Subcutaneous adipose tissue (tissue), 3 donors: ENCODE measurements around a stretch of chr22.

DNA sequence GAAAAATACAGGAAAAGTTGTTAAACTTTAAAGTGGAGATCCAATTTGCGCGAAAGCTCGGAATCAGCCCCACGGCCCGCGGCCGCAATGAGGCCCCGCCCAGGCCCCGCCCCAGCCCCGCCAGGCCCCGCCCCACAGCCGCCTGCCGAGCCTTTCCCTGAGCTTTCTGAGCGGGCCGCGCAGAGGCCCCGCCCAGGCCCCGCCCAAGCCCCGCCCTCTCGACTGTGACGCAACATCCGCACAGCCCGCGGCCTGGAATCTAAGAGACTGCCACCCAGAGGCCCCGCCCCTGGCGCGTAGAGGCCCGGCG, 58.6 kb upstream of the WNT7B start:
- PRO-cap, result unidirectional peak, minus-strand start at position 89 of the sequence
- RAMPAGE, long total RNA, 3 experiments, result no peak in any of the 3 experiments

DNA sequence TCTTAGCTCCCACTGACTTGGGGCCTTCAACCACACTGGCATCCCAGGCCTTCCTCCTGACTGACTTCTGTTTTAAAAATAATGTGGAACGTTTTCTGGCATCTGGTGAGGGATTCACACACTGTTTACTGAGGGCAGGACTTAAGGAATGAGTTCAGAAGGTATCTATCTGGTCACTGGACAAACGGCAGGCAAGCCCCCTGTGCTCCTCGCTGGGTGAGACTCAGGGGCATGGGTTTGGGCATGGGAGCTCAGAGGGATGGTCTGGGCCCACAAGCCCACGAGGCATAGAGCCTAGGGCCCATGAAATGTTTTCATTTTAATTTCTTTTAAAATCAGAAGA, 77.7 kb upstream of the WNT7B start:
- PRO-cap, result bidirectional peak, plus-strand start at position 179 of the sequence, minus-strand start at position 74 of the sequence
- RAMPAGE, long total RNA, 3 experiments, result no peak in any of the 3 experiments

DNA sequence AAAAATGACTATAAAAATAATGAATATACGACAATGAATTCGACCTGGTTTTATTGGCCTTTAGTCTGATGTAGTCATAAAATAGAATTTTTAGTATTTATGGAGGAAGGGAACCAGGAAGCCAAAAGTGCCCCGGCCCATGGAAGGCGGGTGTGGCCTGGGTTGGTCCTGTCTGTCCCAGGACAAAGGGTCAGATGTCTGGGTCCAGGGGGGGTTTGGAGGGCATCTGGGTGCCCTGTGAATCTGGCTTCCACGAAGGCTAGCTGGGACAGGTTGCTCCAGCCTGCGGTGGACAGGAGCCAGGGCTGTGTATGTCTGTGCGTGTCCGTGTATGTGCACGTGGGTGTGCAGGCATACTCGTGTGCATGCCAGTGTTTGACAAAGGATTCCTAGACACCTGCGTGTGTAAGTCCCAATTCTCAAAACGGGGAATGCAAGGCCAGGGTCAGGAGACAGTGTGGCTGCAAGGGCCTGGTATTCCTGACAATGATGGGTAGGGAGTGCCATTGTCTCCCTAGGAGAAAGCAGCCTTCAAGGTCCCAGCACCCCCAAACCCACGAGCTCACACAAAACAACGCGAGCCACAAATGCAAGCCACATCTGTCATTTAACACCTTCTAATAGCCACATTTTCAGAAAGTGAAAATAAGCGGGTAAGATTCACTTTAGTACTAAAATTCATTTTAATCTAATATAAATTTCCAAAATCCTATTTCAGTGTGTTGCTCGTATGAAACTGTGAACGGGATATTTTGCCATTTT, 78.3 kb upstream of the WNT7B start:
- PRO-cap, result no peak
- RAMPAGE, long total RNA, 3 experiments, result no peak in any of the 3 experiments

GRCh38 chr22:46055843-46056918, 79.2 kb upstream of the WNT7B start:
- PRO-cap, result bidirectional peak, plus-strand start at chr22:46056194, minus-strand start at chr22:46056041
- RAMPAGE, long total RNA, 3 experiments, result no peak in any of the 3 experiments

DNA sequence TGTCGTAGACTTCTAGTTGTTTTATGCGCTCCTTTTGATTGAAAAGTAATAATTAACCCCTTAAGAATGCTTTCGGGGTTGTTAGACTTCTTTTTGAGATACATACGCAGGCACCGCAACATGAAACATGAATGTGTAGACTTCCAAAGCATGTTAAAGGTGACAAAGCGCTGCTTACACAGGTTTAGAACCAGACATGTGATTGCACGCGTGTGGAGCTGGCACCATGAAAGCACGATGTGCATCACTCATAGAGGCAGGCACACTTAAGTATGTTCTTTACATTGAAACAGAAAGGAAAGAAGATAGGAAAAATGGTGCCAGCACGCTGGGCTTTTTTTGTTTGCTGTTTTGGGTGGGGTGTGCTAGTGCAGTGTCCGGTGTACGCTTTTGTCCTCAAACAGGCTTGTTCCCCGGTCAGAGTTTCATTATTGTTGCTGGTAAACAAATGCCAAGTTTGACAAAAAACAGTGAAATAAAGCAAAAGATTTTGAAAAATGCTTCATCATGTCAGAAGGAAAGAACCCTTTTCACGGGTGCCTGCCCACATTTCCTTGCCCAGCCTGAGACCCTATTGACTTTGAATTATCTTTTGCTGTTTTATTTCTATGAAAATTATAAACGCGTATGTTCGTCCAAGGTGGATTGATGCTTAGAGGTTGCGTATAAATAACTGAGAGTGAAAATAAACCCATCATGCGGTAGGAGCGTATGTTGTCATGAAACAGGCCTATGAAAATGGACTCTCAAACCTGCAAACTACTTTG, 83.5 kb upstream of the PPARA start:
- PRO-cap, result bidirectional peak, plus-strand start at position 181 of the sequence, minus-strand start at position 129 of the sequence
- RAMPAGE, long total RNA, 3 experiments, result no peak in any of the 3 experiments

GRCh38 chr22:46074857-46075676, 75.3 kb upstream of the PPARA start:
- PRO-cap, result no peak
- RAMPAGE, long total RNA, 3 experiments, result no peak in any of the 3 experiments

DNA sequence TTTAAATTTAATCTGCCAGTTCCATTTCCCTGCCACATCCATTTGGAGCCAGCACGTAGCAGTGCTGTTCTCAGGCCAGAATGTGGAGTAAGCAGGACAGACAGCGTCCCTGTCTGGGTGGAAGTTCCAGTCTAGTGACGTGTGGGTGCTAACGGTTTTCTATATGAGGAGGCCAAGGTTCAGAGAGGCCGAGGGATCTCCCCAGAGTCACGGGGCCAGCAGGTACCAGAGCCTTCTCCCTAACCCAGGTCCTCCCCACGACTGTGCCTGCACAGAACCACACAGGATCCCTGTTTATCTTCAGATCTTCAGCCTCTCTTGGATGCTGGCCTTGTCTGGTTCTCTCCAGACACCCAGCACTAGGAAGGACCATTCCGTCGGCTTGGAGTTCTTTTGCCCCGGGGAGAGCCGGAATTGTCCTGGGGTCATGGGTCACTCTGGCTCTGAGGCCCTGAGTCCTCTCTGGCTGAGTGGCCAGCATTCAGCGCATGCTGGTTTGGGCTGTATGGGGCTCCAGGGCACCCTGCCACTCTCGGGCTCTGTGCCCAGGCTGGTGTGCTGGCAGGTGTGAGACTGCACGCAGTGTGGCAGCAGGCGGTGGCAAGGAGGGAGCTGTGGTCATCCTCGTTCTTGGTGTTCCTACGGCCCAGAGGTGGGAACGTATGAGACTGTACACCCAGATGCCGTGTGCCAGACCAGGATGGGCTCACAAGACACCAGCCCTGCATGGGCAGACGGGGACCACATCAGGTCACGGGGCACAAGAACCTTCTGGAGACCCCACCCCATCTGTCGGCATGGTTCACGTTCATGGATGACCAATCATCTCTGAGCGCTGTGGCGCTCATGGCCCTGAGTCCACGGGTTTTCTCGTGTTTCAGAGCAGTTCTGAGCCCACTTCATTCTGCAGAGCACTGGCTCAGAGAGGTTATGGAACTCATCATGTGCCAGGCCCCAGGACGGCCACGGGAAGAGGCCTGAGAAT, 63.4 kb upstream of the PPARA start:
- PRO-cap, result bidirectional peak, plus-strand start at position 191 of the sequence, minus-strand start at position 82 of the sequence
- RAMPAGE, long total RNA, 3 experiments, result no peak in any of the 3 experiments

GRCh38 chr22:46087770-46088394, 62.4 kb upstream of the PPARA start:
- PRO-cap, result bidirectional peak, plus-strand start at chr22:46088161, minus-strand start at chr22:46088016
- RAMPAGE, long total RNA, 3 experiments, result no peak in any of the 3 experiments

DNA sequence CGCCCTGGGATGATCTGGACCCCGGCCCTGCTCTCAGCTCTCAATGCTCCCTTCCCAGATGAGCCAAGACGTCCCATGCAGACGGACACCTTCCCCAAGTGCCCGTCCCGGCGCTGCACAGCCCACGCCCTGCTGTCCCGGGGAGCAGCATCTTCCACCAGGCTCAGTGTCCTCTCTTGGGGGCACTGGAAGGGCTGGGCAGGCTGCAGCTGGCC, 24.3 kb upstream of the PPARA start:
- PRO-cap, result no peak
- RAMPAGE, long total RNA, 3 experiments, result no peak in any of the 3 experiments

- PRO-cap, result no peak
- RAMPAGE, long total RNA, 3 experiments, result no peak in any of the 3 experiments
Measured at GRCh38 chr22:46130800-46131447, 19.4 kb upstream of the PPARA start.

GRCh38 chr22:46213976-46214502, 36.1 kb downstream of the CDPF1 start:
- PRO-cap, result no peak
- RAMPAGE, long total RNA, 3 experiments, result no peak in any of the 3 experiments

GRCh38 chr22:46225190-46226163, 24.6 kb downstream of the CDPF1 start:
- PRO-cap, result no peak
- RAMPAGE, long total RNA, 3 experiments, result no peak in any of the 3 experiments

GRCh38 chr22:46237121-46237711, 12.9 kb downstream of the CDPF1 start:
- PRO-cap, result no peak
- RAMPAGE, long total RNA, 3 experiments, result no peak in any of the 3 experiments

DNA sequence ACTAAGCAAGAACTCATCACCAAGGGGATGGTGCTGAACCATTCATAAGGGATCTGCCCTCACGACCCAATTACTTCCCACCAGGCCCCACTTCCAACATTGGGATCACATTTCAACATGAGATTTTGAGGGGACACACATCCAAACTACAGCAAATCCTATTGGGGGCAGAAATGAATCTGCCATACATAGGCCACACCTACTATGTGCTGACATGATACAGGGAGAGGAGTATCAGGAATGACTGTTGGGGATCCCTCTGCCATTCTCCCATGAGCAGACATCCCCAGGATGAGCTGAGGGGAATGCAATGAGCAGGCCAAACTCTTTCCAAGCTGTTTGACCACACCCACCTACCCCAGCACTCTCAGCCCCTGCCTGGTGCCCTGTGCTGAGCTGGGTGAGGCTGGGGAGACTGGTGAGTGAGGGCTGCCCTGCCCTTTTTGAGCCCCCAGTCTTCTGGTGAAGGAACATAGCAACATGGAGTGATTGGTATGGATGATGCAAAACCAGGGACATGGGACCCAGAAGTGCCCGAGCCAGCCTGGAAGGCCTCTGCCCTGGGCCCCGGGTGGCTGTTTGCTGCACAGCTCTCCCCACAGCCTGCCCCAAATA, 1.2 kb upstream of the GTSE1 start:
- PRO-cap, result no peak
- RAMPAGE, long total RNA, 3 experiments, result no peak in any of the 3 experiments

- PRO-cap, result no peak
- RAMPAGE, long total RNA, 3 experiments, result no peak in any of the 3 experiments
Measured at GRCh38 chr22:46336145-46337144, 931 bp downstream of the TRMU start.

DNA sequence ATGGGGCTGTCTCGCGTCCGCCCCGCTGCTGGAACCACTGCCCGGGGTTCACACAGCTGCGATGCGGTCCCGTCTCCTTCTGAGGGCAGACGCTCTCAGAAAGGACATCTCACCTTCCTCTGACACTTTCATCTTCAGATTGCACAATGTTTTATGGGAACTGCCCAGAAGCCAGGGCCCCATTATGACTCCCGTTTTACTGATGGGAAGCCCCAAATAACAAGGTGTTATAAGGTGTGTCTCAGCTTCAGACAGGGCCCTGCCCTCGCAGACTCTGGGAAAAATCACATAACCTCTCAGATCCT, 43.5 kb downstream of the TRMU start:
- PRO-cap, result no peak
- RAMPAGE, long total RNA, 3 experiments, result no peak in any of the 3 experiments

DNA sequence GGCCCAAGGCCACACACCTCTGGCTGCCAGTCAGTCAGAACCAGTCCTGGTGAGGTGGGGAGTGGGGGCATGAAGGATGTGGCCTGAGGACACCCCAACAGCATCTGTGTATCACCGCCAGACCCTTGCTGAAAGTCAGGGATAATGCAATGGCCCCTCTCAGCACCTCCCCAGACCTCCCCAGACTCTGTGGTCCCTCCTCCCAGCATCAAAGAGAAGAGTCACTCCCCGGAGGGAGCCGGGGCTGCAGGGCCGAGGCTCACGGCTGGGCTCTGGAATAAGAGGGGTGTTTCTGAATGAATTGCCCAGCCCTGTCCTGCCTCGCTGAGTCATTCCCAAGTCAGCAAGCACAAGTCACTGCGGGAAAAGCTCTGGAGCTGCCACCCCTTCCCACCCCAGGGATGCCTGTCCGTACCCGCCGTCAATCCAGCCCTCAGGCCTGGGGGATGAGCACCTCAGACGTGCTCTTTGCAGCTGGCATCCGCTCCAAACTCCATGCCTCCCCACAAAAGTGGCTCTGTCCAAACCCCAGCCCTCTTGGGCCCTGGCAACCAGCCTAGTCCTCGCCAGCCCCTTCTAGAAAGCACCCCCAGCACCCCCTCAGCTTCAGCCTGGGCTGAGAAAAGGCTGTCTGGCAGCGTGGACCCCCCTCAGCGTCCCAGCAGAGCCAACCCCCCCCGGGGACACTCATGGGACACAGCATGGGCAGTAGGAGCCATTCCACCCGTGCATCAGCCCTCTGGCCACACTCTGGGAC, 22.8 kb downstream of the CELSR1 start:
- PRO-cap, result no peak
- RAMPAGE, long total RNA, 3 experiments, result no peak in any of the 3 experiments

DNA sequence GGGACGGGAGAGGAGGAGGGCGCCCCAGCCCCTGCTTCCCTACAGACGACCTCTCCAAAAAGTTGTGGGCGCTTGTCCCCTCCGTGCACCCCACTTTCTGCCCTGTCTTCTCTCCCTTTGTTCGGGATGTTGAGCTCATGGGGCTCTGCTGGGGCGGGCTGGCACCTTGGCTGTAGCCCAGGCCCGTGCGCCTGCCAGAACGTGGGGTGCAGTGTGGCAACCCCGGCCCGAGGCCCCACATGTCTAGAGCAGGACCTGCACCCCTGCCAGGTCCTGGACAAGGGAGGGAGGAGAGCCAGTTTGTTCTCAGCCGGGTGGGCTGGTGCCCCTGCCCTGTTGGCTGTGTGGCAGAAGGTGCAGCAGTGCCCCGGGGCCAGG, 40.3 kb upstream of the CELSR1 start:
- PRO-cap, result no peak
- RAMPAGE, long total RNA, 3 experiments, result no peak in any of the 3 experiments

DNA sequence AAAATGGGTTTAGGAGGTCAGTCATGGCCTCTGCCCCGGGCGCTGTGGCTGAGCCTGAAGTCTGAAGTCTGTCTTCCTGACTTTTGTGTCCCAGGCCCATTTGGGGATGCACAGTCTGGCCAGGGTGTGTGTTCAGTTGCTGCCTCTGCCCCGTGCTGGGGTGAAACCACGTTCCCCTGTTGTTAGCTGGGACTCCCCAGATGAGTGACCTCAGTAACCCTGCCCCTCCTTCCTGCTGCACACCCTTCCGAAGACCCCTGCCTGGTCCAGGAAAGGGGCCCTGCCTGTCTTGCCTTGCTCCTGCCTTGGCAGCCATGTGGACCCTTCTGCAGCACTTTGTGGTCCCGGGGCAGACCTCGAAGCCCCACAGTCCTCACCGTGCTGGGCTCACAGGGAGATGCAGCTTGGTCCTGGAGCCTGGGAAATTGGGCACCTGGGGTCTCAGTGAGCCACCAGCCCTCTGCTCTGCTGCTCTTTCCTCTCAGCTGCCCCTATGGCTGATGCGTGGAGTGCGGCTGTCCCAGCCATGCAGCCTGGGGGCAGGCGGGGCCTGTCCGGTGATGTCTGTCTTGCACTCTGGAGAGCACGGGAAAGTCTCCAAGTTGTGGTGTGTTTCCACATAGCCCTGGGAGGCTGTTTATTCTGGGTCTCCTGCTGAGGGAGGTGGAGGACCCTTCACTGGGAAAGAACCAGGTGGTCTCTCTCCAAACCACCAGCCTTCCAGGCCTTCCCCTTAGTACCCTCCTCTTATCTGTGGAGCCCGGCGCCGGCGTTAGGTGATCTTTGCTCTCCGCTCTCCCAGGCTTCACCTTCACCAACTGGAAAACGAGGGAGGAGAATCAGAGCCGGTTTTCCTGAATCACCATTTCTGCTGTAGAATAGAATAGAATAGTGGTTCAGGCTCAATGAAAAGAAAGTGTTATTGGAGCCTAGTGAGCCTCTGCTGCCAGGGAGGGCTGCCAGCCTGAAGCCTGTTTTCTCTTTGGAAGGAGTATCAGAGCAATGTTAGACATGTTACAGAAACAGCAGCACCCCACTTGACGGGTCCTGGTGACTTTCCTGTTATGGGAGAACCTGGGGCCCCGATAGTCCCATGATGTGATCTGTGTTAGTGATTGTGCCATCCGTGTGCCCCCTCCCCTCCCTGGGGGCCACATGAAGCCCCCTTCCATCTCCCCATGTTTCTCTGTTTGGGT, 41.3 kb upstream of the GRAMD4 start:
- PRO-cap, result unidirectional peak, minus-strand start at position 499 of the sequence
- RAMPAGE, long total RNA, 3 experiments, result no peak in any of the 3 experiments

DNA sequence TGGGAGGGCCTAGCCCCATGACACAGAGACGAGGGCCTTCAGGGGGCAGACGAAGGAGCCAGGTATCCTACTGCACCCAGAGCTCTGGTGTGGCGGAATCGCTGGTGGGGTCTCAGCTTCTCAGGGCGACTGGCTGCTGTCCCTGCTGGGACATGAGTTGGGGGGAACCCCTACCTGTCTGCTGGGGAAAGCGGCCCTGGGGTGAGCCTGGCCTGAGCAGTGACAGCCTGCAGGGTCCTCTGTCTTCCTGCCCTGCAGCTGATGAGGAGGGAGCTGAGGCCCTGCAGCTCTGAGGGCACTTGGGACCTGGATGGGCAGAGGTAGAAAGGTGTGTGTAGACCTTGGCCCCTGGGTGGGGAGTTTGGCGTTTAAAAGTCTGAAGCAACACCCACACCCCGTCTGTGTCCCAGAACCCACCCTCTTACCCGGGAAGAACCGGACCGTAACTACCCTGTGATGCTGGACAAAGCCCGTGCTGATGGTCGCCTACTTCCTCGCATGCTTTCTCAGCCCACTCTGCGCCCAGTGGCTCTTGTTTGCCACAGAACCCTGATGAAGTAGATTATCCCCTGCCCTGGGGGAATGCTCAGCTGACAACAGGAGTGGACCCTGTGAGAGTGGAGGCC, 33.5 kb upstream of the GRAMD4 start:
- PRO-cap, result no peak
- RAMPAGE, long total RNA, 3 experiments, result no peak in any of the 3 experiments